ENCODE measurements around a stretch of chr2.

GRCh38 chr2:143176566-143177087 lies 47.4 kb downstream of the ARHGAP15 start:
- PRO-cap: no peak
- RAMPAGE, long total RNA: no peak

DNA sequence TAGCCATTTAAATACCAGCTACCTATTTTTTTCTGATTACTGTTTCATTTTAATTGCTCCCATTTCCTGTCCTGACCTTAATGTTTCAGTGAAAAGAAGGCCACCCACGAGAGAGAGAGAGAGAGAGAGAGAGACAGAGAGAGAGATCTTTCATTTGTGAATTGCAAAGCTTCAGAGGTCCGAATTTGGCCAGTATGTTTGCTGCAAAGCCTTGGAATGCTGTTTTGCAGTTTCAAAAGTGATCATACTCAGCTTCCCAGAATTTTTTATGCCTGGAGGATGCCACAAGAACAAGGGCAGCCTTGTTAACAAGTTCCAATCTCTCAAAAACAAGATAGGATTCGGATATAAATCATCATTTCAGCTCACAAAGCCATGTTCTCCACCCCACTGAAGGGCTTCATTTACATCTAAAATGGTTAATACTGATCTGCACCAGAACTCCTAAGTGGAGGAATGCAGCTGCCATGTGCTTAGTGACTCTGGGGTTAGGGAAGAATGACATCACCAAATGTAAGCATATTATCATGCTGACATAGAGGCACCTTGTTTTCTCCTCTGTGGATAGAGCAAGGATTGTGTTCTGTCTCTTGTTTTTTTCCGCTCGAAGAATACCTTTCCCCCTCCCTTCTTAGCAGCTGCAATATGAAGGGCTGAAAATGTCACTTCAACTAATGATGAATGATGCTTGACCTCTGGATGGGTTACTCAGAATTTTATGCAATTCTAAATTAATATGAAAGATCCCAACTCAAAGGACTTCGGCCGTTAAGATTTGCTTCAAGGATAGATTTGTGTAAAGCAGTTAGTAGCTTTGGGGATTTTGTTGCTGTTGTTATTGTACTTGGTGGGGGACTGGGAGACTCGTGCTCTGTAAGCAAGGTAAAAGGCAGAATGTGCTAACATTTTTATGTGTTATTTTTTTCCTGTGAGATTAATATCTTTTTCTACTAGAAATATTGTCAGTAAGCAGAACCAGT lies 478.5 kb downstream of the ARHGAP15 start:
- PRO-cap: no peak
- RAMPAGE, long total RNA: no peak

DNA sequence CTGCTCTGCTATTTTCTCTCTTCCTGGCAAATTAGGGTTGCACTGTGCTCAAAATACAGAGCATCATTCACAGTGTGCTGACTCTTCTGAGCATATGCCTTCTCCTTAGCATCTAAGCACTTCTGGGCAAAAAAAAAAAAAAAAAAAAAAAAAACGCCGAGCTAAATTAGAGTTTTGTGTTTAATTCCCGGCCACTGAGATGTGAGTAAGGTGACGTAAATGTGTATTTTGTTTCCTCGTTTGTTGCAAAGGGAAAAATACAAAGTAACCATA lies 538.7 kb downstream of the GTDC1 start:
- PRO-cap: no peak
- RAMPAGE, long total RNA: no peak

GRCh38 chr2:143936584-143937218 lies 395.6 kb downstream of the GTDC1 start:
- PRO-cap: unidirectional peak, plus-strand start at chr2:143936835
- RAMPAGE, long total RNA: no peak

GRCh38 chr2:144358704-144359442 lies 26.6 kb upstream of the GTDC1 start:
- PRO-cap: unidirectional peak, plus-strand start at chr2:144359130
- RAMPAGE, long total RNA: no peak

DNA sequence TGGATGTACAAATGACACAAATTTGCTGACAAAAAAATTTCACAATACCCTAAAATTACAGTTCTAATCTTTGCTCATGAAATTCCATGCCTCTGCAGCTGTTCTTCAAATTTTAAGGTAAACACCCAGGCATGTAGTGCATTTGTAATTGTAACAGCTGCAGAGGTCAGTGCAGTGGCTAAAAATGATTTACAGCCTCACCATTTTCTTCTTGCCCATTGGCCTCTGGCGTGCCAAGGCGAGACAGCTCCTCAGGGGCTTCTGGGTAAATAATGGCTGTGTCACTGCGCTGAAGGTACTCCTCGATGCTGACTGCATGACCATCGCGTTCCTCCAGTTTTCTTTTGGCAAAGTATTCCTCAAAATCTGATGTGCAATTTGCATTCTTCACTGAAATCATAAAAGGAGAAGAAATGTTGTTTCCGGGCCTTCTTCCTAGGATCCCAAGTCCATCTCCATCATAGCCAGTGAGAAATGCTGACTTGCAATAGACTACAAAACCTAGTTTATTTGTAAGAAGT lies 72.4 kb upstream of the GTDC1 start:
- PRO-cap: no peak
- RAMPAGE, long total RNA: no peak

DNA sequence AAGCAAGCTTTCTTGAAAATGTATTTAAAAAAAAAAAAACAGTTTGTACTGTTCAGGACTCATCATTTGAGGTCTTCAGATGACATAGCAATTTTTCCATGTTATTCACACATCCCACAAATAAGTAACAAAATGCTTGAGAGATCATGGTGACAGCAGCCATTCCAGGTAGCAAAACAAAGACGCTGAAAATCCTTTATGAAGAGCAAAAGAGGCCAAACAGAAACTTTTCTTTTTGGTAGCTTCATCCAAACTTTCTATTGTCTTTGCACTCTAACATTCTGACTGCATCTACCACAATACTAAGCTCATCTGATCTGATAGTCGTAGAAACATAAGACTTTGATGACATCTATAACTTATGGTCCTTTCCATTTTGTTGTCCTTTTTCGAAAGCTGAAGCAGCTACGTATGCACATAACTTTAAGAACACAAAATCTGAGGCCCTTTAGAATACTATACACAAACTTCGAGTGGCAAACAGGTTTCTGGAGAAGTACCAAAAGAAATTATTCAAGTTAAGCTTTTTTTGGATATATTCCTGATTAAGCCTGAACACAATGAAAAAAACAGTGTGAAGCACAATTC lies 76.0 kb downstream of the ZEB2 start:
- PRO-cap: unidirectional peak, minus-strand start at position 310 of the sequence
- RAMPAGE, long total RNA: no peak

GRCh38 chr2:144456491-144457350 lies 63.2 kb downstream of the ZEB2 start:
- PRO-cap: no peak
- RAMPAGE, long total RNA: no peak

DNA sequence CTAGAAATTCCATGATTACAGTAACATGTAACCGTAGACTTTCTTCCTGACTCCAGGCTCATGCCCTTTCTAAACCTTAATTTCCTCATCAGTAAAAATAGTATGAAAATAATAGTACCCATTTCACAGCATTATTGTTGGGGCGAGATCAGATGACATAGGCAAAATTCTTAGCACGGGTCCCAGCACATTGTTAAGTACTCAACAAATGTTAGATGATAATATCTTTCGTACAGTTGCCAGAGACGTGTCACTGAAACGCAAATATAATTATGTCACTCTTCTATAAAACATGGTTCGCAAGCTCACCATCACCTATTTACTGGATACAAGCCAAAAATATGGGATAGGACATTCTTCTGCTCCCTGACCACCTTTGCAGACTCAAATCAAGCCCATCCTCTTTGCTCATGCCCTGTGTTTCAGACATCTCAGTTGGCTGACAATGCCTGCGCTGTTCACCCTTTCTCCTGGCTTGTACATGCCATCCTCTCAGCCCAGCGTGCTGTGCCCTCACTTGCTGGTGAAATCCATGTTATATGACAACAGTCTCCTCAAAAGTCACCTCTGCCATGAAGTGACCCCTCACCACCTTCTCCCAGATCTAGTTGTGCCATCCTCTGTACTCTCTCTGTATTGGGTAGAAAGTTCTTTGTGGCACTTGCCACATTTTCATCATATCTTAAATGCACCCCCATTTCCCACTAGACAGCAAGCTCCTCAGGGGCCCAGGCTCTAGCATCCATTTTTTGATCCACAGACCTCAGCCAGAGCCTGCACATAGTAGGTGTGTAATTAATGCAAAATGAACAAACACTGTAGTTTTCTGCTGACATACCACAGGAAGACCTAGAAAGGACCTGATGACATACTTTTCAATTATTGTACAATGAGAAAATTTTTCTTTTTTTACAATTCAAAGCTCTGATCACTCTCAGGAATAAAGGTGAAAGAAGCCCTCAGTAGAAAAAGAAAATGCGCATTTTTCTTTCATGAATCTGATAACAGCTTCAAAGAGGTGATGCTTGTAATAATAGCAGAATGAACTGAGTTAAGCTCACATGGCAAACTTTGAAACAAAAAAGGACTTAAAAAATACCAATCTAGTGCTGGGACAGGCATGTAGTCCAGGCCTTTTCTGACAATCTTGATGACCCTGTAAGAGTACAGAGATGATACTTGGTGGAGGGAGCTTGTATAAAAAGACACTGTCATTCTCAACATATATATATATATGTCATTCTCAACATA lies 22.9 kb downstream of the ZEB2 start:
- PRO-cap: no peak
- RAMPAGE, long total RNA: no peak

DNA sequence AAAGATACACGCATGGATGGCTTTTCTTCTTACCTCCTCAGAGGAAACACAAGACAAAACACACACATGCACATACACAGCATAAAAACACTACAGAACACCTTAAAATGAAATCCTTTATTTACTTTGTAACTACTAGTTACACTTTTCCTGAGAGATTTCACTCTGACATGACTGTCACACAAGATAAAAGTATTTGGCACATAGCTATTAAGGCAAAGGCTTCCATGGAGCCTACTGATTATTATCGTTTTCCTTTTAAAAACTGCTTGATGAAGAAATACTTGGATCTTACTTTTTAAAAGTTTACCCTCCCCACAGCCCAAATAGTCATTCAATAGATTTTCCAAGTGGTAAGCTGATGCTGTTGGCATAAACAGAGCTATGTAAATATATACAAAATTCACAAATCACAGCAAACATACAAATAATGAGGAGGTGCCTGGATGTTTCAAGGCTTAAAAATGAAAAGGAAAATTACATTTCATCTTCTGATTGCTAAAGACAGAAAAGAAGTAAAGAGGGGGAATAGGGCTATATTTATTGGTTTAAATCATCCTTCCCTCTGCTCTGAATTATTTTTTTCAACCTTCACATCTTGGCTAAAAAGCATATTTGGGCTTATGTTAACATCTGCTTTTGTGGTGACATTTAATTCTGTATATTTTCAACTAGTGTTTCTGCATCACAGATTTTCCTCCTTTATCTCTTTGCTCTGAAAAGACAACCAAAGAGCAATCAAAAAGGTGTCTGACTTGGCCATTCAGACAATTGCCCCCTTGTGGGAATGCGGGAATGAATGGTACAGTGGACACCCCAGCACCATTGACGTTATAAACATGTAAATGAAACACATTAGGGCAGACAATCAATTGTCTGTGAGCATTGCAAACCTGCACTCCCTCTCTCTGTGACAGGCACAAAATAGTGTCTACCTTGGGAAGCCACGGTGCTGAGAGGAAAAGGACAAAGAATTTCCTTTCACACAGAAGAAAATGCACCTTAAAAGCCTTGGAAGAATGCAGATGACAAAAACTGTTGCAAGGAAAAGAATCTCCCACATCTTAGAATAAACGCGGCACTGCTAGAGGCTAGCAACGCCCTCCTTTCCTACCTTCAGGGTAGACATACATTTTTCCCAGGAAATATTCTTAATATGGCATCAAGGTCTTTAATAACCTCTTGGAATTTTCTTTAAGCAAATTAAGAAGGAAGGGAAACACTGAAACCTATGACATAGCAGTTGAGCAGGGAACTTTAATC lies 8.2 kb downstream of the ZEB2 start:
- PRO-cap: no peak
- RAMPAGE, long total RNA: no peak

DNA sequence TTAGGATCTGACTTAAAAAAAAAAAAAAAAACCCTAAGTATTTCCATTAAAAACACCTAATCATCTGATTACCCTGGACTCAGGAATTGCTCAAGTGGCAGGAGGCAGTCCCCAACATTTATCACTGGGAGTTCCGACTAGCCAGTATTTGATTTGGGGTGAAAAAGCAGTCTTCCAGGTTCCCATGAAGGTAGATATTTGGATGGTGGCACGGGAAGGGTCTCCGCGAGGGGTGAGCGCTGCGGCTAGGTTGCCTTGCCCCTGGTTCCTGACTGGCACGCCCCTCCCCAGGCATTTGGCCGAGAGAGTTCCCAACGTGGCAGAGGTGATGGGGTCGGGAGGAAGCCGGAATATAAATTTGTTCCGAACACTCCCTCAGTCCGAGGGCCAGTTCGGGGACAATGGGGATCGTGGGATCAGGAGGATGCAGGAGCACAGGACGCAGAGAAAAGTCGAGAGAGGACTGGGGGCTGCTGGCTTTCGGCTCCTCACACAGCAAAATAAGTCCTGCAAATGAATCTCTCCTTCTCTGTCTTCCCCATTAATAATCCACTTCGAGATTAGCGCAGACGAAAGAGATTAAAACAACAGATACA lies 2.8 kb upstream of the ZEB2 start:
- PRO-cap: no peak
- RAMPAGE, long total RNA: no peak

- PRO-cap: no peak
- RAMPAGE, long total RNA: no peak
These were observed 147.9 kb upstream of the ZEB2 start for GRCh38 chr2:144667862-144668248.

DNA sequence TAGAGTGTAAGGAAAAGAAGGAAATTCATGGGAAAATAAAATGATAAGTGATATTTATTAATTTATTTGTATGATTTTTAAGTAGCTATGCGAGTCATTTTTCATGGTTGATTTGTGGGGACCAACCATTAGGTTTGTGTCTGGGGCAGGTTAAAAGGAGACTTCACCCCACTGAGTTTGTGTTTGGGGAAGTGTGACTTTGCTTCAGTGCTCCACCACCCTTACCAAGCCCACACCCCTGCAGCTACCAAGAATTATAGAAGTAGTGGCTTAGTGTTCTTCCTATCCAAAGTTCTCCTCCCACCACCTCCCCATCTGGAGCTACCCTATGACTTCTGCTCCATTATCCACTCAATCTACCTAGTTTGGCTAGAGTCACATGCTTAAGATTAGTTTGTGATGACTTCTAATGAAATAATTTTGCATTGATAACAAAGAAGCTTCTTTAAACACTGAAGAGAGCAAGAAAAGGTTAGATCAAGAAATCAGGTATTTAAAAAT lies 182.1 kb upstream of the ZEB2 start:
- PRO-cap: no peak
- RAMPAGE, long total RNA: no peak

GRCh38 chr2:144938245-144938798 lies 418.4 kb upstream of the ZEB2 start:
- PRO-cap: no peak
- RAMPAGE, long total RNA: no peak

- PRO-cap: no peak
- RAMPAGE, long total RNA: no peak
These were observed 503.0 kb upstream of the ZEB2 start for GRCh38 chr2:145022838-145023412.

- PRO-cap: no peak
- RAMPAGE, long total RNA: no peak
These were observed 679.1 kb upstream of the ZEB2 start for GRCh38 chr2:145198941-145199413.

GRCh38 chr2:146857753-146858163 lies 987.1 kb upstream of the ACVR2A start:
- PRO-cap: no peak
- RAMPAGE, long total RNA: no peak

DNA sequence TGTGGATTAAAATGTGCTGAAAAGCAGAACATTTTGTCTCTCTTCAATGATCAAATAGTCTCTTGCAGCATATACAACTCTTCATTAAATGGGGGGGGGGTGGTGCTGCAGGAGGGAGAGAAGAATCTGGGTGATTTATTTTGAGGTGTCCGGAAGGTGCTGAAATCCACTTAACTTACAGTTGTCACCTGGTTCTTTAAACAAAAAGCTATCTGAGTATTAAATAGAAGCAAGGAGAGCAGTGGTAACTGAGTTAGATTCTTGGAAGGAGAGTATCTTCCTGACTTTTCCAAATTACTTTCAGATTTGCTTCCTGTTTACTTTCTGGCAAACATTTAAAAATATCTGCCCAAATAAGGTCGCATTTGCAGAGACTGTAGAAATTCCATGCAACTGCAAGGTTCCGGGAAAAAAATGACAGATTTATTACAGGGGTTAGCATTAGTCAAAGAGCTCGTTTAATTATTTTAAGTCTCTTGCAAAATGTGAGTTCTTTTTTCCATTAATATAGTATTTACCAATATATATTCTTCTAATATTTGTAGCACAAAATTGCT lies 904.6 kb upstream of the ACVR2A start:
- PRO-cap: no peak
- RAMPAGE, long total RNA: no peak

DNA sequence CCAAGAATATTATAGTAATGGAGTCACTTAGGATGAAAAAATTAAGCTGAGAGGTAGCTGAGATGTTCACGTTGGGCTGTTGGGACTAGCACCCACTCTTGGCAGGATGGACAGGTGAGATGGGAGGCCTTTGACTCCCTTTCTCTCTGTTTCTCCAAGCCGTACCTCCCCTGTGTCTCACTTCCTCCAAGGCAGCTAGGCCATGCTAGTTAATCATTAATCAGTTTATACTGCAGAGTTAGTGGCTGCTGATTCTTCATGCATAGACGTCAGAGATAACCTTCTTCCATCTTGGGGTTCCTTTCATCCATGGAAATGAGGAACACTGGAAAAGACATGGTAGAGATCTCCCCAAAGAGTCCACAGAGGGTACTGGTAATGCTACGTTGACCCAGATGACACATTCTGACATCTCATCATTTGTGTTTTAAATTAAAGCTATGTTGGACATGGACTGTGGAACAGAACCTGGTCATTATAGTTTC lies 380.6 kb upstream of the ACVR2A start:
- PRO-cap: no peak
- RAMPAGE, long total RNA: no peak

GRCh38 chr2:147631321-147631593 lies 213.6 kb upstream of the ACVR2A start:
- PRO-cap: unidirectional peak, minus-strand start at chr2:147631456
- RAMPAGE, long total RNA: no peak